Vagina (tissue), 1 donor: ENCODE measurements around the gene PAK1.

DNA sequence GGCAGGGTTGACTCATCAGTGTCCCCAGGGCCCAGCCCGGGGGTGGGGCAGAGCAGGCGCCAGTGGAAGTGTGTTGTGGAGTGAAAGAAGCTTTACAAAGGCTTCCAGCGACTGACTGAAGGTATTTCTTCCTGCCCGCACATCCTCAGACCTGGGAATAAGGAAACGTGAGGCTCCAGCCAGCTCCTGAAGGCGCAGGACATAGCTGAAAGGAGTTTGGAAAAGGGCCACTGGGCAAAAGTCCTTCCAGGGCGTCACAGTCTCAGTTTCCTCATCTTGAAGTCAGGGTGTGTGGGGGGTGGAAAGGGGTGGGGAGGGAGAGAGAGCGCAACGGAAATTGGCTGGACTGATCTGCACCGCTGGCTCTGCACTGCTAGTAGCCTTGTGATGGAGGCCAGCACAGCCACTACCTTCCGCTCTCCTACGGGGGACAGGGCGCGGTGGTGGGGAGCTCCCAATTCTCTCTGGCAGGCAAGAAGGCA, 27.9 kb upstream of the WNT11 start:
- PRO-cap: unidirectional peak, plus-strand start at position 62 of the sequence; bidirectional peak, plus-strand start at position 376 of the sequence, minus-strand start at position 264 of the sequence
- RAMPAGE, long total RNA: no peak

GRCh38 chr11:76553426-76554430, 108.9 kb downstream of the EMSY start:
- PRO-cap: no peak
- RAMPAGE, long total RNA: no peak

DNA sequence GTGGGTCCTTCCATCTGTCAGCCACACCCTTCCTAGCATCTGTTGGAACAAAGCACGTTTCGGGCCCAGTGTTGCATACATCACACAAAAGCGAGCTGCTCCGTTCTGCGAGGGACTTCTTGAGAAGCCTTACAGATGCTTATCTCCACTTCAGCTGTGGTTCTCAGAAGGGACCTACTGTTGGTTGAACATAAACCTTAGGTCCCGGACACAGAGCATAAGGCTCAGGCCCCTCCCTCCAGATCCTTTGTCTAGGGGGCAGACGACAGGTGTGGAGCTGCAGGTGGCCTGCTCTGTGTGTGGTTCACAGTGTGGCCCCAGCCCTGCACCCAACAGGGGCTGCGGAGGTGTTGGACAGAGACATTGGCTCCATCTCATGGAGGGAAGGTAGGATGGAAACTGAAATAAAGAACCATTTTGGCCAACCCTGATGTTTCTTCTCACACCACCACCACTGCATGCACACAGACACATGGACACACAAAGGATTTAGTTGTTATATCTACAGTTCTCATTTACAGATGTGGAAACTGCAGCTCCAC, 78.0 kb downstream of the LRRC32 start:
- PRO-cap: no peak
- RAMPAGE, long total RNA: no peak

GRCh38 chr11:76610661-76611545, 59.6 kb downstream of the LRRC32 start:
- PRO-cap: no peak
- RAMPAGE, long total RNA: no peak

DNA sequence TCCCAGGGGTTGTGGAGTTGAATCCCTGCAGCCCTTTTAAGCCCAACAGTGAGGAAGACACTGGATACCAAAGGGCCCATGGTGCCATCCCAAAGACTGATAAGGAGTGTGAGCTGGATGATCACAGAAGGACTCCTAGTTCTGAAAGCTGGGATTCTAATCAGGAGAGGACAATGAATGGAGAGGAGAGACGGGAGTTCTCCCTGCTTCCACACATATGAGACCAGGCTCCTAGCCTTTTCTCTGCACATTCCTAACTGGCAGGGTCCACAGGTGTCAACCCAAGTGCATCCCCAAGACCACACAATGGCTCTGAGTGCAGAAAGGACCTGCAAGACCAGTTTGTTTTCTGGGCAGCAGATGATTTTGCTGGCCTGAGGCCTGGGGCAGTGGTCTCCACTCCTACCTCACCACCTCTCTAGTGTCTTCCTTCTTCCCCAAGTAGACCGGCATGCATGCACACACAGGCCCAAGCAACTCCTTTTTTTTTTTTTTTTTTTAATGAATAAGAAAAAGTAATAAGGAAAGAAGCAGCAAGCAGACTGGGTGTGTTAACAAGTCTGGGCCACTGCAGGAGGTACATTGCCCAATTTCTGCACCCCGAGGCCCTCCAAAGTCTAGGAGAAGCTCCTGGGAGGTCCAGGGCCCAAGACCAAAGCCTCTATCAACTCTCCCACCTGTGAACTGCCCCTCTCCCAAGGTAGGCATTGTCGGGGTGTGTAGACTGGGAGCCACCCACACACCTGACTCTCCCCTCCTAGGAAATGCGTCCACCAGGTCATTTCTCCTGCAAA, 1.2 kb upstream of the TSKU start:
- PRO-cap: bidirectional peak, plus-strand start at position 39 of the sequence, minus-strand start outside the sequence
- RAMPAGE, long total RNA: no peak

- PRO-cap: bidirectional peak, plus-strand start at chr11:76784148, minus-strand start at chr11:76783858; bidirectional peak, plus-strand start at chr11:76784387, minus-strand start at chr11:76784252
- RAMPAGE, long total RNA: no peak
Measured at GRCh38 chr11:76784058-76785067, 1.2 kb downstream of the TSKU start.

- PRO-cap: no peak
- RAMPAGE, long total RNA: no peak
Measured at GRCh38 chr11:76791479-76792370, 8.6 kb downstream of the TSKU start.

GRCh38 chr11:76797707-76798538, 14.8 kb downstream of the TSKU start:
- PRO-cap: no peak
- RAMPAGE, long total RNA: no peak

GRCh38 chr11:76801079-76801766, 18.1 kb downstream of the TSKU start:
- PRO-cap: no peak
- RAMPAGE, long total RNA: no peak

DNA sequence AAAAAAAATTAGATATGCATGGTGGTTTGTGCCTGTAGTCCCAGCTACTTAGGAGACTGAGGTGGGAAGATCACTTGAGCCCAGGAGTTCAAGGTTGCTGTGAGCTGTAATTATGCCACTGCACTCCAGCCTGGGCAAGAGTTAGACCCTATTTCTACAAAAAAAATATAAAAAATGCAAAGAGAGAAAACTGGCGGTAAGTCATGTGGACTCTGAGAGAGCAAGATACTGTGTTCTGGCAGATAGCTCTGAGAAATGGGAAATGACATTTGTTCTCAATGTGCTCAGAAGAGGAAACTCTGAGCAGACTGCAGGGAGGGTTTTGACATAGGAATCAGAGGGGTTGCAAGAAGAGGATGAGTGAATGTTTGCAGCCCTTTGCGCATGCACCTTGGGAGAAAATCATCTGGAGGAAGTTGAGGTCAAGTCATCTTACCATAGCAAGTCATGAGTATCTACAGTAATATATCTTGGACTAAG, 2.4 kb downstream of the ACER3 start:
- PRO-cap: no peak
- RAMPAGE, long total RNA: no peak

- PRO-cap: no peak
- RAMPAGE, long total RNA: no peak
Measured at GRCh38 chr11:77049053-77049438, 14.8 kb downstream of the B3GNT6 start.

DNA sequence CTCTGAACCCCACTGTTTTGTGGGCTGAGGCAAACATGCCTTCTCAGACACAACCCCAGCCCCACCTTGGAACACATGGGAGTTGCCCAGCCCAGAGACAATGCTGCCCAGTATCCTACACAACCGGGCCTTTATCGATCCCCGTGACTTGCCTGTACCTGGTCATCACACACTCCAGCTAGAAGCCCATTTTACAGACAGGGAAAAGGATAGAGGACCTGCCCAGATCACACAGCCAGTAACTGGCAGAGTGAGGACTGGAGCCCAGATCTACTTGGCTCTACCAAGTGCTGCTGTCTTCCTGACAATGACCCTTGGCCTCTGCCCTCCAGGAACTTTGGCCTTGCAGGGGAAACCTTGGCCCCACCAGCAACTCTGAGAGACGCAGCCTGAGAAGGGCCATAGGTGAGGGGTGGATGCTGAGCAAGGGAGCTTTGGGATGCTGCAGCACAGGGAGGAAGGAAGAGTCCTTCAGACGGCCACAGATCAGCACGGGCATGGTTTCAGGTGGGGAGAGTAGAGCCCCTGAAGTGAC, 2.2 kb upstream of the CAPN5 start:
- PRO-cap: no peak
- RAMPAGE, long total RNA: no peak

DNA sequence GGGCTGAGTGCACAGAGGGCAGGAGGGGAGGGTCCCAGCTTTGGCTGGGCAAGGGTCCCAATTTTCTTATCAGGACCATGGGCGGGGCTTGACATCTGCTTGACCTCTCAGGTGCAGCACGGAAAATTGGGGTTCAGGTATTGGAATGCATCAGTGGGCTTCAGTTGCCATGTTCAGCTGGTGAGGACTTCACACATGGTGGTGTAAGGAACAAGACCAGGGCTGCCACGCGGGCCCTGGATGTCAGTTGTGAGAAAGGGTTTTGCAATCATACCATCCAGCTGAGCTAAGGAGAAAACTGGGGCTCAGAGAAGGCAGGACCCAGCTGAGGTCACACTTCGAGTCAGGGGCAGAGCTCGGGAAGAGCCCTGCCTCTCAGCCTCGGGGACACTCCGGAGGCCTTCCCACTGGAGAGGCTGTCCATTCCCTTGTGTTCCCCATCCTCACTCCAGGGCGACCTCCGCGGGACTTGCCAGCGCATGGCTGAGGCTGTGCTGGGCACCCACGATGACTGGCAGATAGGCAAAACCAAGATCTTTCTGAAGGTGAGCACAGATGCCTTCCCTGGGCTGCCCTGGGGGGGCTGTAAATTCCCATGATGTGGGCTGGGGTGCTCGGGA, 47.0 kb downstream of the MYO7A start:
- PRO-cap: no peak
- RAMPAGE, long total RNA: start-site peak on the plus strand centred at position 360 of the sequence, 72 bp wide, 33 reads

GRCh38 chr11:77411201-77411644, 62.7 kb downstream of the PAK1 start:
- PRO-cap: no peak
- RAMPAGE, long total RNA: no peak

DNA sequence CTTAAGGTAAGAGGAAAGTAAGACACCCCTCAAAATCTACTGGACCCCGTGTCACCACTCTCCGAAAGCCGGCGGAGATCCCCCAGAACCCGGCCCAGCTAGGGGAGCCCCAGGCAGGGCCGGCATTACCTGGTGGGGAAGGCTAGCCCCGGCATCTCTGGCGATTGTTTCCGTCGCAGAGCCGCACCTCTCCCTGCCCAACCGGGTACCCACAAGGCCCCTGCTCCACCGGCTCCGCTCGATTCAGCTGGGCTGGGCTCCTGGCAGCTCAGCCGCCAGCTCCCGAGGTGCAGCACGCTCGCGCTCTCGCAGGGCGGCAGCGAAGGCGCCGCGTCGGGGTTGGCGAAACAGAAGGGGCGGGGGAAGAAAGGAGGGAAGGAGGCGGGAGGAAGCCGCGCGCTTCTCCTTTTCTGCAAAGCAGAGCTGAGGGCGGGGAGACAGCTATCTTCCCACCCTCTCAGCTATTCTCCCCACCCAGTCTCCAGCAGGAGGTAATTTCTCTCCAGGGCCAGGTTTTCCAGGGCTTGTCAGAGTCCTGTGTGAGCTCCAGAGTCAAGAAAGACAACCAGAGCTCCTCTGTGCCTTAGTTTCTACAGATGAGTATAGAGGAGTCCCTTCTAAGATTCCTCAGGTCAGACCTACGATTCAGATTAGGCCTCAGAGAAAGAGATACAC, 62.1 kb downstream of the PAK1 start:
- PRO-cap: bidirectional peak, plus-strand start at position 415 of the sequence, minus-strand start at position 308 of the sequence
- RAMPAGE, long total RNA: start-site peak on the minus strand centred at position 301 of the sequence, 25 bp wide, 112 reads

- PRO-cap: bidirectional peak, plus-strand start at chr11:77474422, minus-strand start at chr11:77474126
- RAMPAGE, long total RNA: no peak
Measured at GRCh38 chr11:77473885-77474542, at the start of gene PAK1. PAK1 (minus strand) TSS chr11:77474094.

DNA sequence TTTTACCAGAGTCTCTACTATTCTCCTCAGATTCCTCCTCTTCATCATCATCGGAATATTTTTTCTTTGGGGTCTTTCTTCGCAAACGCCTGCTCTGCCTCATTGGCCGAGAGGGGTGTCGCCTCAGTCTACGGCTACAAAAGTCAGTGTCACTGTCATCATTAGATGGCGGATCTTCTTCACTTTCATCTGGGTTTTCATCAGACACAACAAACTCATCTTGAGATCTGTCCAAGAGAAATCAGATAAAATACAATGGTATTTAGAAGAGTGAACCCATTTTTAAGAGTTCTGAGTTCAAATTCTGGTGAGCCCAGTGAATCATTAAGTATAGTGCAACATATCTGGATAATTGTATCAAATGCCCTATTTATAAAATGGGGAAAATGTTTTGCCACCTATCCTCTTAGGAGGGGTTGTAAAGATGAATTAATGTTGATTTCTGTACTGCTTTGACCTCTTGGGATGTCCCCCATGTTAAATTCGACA, 37.5 kb upstream of the CLNS1A start:
- PRO-cap: no peak
- RAMPAGE, long total RNA: start-site peak on the minus strand centred at position 197 of the sequence, 74 bp wide, 62 reads

- PRO-cap: no peak
- RAMPAGE, long total RNA: start-site peak on the minus strand at chr11:77740749-77740855, 96 reads
Measured at GRCh38 chr11:77740658-77741112, 79.8 kb downstream of the RSF1 start.

DNA sequence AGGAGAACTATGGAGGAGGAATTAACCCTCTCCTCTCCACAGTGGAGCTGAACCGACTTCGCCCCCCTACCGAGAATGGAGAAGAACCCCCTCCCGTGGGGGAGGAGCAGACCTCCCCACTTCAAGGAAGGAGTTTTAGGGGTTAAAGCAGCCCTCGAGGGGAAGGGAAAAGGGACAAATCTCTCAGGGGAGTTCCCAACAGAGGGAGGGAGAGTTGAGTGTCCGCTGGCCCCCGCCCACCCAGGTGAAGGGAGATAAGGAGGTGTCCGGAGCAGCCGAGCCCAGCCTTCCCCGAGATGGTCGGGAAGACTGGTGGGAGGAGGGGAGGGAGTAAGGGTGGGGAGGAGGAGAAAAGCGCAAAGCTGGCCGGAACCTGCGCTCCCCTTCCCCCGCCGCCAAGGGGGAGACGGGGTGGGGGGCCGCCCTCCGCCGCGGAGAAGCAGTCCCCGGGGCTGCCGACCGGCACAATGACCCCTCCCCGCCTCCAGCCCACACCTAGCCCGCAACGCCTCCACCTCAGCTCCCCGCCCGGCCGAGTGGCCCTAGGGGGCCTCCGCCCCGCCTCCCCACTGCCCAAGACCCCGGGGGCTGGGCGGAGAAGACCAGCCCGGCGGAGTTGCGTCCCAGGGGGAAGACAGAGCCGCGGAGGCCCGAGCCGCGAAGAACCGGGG, 601 bp downstream of the RSF1 start:
- PRO-cap: bidirectional peak, plus-strand start at position 409 of the sequence, minus-strand start at position 302 of the sequence
- RAMPAGE, long total RNA: no peak

DNA sequence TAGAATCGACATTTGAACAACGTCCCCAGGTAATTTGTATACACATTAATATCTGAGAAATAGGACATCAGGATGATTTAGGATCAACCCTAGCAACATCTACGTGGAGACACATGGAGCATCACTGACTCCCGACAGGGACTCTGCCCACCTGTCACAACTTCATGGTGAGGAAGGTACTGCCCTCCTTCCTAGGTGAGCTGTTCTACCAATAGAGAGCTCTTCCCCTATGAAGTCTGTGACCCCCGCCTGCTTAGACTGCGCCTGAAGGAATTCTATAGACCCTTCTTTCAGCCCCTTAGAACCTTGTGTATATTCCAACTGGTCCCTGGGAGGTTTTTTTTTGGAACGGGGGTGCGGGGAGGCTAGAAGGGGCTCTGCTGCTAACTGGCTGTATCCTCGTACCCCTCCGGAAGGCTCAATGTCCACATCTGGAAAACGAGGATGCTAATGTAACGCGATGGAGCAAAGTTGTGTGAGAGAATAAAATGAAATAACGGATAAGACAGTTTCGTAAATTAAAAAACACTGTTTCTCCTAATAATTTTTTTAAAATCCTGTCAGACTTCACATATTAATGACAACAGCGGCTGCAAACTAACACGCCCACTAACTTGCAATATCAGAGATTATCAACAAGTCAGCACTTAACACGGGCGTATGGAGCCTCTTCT, 492 bp downstream of the INTS4 start:
- PRO-cap: no peak
- RAMPAGE, long total RNA: no peak